ENCODE results near the genes TMX2, OR5B21, GLYATL2 and FAM111A.

DNA sequence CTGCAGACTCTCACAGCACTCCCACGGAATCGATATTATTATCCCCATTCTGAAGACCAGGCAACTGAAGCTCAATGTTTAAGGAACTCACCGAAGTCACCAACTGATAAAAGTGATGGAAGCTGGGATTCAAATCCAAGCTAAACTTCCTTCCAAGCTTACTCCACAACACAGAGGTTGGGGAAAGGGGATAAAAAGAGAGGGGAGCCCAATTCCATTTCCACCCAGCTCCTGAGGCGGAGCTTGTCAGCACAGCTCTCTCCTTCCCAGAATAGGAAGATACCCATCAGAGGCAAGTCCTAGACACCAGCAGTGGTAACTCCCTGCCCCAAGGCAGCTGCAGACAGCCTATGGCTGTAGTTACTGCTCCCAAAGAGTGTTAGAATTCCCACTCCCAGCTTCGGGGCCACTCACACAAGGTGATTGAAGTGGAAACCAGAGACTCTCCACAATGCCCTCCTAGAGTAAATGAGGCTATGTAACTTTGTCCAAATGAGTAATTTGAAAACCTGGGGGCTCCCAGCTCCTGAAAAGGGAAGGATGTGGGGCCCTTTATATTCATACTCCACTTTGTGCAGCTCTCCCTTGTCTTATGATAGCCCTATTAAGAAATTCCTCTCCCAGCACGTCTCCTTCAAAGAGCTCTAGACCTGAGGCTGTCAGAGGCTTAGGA, 2.3 kb downstream of the SLC43A1 start:
- RAMPAGE, total RNA: no peak

DNA sequence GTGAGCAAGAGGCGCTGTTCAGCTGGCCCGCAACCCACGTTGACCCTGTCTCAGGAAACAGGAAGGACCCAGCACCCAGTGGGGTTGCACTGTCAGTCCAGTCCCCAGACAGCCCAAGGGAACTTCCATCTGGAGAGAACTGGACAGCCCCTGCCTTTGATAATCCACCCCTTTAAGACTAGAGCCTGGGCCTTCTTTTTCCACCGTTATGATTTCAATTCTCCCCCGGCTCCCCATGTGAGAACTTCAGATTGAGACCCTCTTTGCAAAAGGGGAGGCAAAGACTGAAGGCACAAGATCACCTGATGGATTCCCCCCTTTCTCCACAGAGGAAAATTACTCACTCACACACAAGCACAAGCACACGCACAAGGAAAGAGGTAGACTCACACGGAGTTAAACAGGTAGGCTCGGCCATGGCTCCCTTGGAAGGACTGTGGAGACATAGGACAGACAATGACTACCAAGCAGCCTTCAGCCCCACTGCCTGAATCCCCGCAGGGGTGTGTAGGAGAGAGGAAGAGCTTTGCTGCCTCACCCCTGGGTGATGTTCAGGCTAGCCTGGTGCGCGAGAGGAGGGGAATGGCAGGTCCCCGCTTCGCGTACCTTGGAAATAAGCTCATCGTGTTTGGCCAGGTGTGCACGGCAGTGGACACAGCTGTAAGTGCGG, 3.2 kb downstream of the YPEL4 start:
- RAMPAGE, total RNA: no peak

- RAMPAGE, total RNA: no peak
Measured at GRCh38 chr11:57693637-57693983, 18.4 kb downstream of the MED19 start.

DNA sequence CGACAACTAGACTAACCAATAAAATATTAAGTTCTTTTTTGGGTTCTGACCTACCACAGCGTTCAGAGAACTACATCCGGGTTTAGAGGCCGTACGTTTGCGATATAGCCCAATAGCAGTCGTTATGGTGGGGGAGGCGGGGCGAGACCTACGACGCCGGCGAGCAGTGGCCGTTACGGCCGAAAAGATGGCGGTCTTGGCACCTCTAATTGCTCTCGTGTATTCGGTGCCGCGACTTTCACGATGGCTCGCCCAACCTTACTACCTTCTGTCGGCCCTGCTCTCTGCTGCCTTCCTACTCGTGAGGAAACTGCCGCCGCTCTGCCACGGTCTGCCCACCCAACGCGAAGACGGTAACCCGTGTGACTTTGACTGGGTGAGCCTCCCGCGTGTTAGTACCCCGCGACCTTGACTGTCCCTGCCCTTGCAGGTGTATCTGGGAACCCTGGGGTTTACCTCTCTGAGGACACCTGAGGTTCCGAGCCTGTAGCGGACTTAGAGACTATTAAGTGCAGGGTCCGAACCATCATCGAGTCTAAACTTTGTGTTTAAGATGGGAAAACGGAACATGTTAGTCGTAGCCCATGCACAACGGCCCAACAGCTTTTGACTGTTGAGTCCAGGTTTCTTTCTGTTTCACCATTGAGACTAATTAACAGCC, at the start of gene TMX2:
TMX2 (plus strand) TSS at position 162 of the 661 bp plus-strand sequence.
- RAMPAGE, total RNA: start-site peak on the plus strand centred at position 170 of the sequence, 35 bp wide, 96 and 381 reads in 2 replicates

- RAMPAGE, total RNA: no peak
Measured at GRCh38 chr11:57792821-57793519, 31.4 kb downstream of the CTNND1 start.

DNA sequence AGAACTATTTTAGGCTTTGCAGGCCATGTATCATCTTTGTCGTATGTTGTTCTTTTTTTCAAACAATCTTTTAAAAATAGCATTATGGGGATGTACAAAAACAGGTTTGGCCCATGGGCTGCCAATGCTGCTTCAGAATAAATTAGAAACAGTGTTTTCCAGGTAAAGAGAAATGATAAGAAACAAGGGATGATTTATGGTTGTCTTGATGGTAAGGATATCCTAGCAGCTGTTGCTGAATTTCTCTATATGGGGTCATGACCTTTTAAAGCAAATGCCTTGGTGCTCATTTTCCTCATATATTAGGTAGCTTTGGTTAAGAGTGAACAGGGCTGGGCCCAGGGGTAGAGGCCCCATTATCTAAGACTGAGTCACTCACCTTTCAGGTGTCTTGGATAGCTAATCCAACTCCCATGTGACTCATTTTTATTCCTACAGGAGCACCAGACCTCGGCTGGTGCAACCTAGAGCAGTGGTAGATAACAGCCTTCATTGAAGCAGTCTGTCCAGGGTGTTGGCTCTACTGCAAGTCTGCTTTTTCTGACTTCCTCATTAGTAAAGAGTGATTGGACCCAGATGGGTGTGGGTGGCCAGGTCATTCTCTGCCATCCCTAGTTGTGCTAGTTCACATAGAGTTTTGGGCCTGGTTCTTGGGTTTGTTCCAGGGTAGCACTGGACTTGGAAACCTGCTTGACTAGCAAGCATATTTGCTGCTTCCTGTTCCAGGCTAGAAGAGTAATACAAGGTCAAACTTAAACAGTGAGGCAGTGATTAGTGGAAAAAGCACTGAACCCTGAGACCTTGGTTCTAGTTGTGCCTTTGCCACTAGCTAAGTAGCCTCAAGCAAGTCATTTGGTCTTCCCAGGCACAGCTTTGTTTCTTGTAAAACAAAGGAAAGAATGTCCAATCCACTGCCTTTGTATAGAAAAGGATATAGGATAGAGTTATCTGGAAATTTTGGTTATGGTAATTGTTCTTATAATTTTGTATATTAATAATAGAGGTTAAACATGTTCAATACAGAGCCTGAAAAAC, 37.5 kb downstream of the CTNND1 start:
- RAMPAGE, total RNA: no peak

DNA sequence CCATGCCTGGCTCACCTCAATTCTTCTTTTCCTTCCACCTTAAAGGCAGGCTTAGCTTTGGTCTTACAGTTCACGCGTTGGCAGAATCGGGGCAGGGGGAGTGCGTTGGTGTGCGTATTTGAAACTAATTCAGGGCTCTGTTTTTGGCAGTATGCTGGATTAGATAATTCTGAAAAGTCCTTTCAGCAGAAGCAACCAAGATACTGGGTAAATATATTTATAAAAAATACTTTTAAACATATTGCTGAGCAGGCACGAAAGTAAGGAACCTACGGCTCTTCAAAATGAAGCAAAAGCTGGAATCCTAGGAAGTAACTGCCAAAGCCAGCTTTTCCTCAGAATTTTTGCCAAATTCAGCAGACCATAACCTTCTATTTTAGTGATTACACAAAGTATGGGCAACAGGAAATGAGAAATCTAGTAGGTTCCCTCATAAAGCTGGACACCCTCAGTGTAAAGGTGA, 60.6 kb downstream of the CTNND1 start:
- RAMPAGE, total RNA: no peak

DNA sequence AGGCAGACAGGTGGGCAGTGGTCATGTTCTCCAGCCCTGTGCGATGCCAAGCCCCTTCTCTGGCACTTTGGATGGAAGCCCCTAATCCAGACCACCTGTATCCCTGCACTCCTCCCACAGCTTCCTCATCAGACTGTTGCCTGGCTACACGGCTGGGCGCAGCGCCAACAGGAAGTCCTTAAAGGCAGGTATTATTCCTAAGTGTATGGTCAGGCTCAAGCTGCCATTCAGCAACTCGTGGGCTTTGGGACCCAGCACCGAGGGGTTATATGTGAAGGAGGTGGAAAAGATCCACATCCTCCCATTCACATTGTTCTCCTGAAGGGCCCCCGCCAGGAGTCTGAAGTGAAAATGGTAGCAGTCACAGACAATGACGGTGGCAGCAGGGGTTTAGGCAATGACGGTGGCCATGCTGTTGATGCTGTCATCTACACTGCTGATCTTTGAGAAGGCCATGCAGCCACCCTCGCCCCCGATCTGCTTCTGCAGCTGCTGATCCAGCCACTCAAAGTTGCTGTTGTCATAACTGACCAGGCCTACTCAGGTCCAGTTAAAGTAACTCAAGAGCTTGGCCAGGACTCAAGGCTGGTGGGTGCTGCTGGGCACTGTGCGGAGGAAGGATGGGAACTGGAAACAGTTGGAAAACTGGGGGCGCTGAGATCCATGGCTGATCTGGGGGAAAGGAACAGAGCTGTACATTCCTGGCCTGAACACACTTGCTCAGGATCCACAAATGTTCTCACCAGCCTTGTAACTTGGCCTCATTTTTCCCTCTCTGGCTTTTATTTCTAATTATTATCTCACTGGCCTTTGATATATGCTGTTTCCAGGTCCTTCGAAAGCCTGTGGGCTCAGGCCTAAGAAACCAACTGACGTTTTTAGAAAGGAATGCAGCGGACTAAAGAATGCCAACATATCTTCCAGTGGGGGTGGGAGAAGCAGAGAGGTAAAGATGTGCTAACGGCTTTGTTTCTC, 27.8 kb downstream of the OR6Q1 start:
- RAMPAGE, total RNA: no peak

DNA sequence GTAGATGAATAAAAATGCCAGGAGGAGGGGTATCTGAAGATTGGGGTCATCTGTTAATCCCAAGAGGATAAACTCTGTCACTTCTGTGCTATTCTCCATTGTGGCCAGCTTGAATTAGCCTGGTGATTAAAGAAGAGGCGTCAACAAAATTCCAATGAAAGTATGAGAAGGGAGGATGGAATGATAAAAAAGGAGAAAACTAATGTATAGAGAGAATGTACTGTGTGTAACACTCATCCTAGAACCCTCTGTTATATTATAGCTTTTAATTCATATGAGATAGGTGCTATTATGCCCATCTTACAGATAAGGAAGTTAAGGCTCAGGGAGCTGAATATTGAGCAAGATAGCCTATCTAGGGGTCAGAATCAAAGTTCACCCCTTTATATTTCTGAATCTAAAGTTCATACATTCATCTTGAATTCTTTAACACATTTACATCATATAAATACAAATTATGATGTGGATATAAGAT, at the start of gene OR5B21:
OR5B21 (minus strand) TSS at position 99 of the 475 bp plus-strand sequence.
- RAMPAGE, total RNA: no peak

DNA sequence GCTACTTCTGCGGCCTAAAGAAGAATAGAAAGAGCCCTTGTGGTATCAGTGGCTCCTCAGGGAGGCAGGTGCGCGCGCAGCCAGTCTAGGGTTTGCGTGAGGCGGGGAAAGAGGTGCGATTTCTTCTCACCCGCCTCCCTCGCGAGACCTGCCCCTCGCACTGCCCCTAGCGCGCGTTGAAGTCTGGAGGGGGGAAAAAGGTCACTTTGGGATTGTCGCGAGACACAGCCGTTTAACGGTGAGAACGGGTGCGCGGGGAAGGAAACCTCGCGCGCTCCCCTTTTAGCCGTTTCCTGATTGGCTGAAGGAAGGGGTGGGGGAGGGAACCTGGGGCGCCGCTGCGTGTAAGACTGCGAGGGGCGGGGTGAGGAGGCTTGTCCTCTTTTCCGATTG, 212 bp upstream of the ZFP91 start:
- RAMPAGE, total RNA: no peak

DNA sequence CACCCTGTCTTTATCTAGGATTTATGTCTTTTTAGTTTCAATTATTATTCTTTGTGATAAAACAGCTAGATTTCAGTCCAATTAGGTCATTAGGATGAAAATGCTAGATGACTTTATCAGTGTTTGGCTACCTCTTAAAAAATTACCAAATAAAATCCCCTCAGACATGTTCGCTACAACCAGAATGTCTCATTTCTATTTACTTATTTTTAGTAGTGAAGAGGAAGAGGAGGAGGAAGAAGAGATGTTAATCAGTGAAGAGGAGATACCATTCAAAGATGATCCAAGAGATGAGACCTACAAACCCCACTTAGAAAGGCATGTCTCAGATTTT, 11.8 kb upstream of the CNTF start:
- RAMPAGE, total RNA: no peak

DNA sequence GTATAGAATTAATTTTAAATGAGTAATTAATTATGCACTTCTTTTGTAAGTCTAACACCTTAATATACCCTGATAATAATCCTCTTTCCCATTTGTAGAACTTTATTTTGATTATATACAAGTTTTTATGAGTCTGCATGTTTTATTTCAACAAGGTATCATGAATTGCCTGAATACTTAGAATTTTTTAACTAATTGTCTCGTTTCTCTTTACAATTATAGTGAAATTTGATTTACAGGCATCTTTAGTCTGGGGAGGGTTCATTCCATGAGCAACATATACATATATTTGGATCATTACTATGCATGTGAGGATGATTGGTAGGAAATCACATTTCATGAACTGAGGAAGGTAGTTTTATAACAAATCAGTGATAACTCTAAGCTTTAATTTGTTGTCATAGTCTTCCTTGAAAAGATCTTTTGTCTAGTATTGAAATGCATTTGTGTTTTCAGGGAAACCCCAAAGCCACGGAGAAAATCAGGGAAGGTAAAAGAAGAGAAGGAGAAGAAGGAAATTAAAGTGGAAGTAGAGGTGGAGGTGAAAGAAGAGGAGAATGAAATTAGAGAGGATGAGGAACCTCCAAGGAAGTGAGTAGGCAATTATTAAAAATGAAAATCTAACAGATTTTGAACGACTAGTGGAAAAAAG, 11.2 kb upstream of the CNTF start:
- RAMPAGE, total RNA: no peak

- RAMPAGE, total RNA: no peak
Measured at GRCh38 chr11:58641363-58641755, 18.9 kb downstream of the CNTF start.

DNA sequence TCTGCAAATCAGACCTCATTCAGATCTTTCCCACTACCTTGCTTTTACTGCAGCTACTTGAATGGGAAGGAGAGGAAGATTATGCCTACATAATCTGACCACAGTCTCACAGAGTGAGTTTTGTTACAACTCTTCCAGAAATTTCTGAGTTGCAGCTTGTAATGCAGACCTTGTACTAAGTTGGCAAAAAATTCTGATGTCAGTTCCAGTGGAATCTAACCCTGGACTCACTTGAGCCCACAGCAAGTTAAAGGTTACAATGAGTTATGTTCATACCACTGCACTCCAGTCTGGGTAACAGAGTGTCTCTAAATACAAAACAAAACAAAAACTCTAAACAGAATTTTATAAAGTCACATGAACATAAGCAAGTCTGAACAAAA, 1.3 kb downstream of the GLYAT start:
- RAMPAGE, total RNA: no peak

DNA sequence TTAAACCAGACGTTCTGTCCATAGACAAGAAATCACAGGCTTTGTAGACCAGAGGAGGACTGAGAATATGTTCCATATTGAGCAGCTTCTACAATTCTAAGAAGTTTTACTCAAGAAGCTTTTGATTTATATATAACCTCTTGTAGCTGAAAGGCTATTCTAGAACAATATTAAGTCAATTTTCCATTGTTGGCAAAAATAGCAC, at the start of gene GLYATL2:
GLYATL2 (minus strand) TSS at position 101 of the 205 bp plus-strand sequence.
- RAMPAGE, total RNA: no peak

GRCh38 chr11:58941933-58942353, 2.7 kb downstream of the GLYATL1 start:
- RAMPAGE, total RNA: no peak

DNA sequence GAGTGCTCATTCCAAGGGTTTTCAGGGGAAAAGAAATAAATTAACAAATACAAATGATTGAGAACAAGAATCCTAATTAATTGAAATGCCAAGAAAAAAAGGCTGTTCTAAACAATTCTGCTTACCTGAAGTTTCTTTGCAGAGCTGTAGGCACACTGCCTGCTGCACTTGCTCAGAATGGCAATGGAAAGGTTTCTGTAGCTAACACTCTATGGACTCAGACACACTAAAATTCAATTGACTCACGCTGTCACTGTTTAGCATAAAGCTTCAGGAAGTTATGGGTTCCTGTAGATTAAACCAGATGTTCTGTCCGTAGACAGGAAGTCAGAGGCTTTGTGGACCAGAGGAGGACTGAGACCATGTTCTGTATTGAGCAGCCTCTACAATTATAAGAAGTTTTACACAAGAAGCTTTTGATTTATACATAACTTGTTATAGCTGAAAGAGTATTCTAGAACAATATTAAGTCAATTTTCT, 70.3 kb downstream of the GLYATL1 start:
- RAMPAGE, total RNA: no peak

GRCh38 chr11:59142409-59143815, at the start of gene FAM111A:
Gene FAM111A, plus strand, starts transcription at chr11:59142856.
- RAMPAGE, total RNA: start-site peak on the minus strand at chr11:59142680-59142773, 15 and 17 reads in 2 replicates; start-site peak on the plus strand at chr11:59143258-59143278, 24 and 36 reads in 2 replicates

GRCh38 chr11:59185991-59186789, 14.3 kb downstream of the DTX4 start:
- RAMPAGE, total RNA: no peak

DNA sequence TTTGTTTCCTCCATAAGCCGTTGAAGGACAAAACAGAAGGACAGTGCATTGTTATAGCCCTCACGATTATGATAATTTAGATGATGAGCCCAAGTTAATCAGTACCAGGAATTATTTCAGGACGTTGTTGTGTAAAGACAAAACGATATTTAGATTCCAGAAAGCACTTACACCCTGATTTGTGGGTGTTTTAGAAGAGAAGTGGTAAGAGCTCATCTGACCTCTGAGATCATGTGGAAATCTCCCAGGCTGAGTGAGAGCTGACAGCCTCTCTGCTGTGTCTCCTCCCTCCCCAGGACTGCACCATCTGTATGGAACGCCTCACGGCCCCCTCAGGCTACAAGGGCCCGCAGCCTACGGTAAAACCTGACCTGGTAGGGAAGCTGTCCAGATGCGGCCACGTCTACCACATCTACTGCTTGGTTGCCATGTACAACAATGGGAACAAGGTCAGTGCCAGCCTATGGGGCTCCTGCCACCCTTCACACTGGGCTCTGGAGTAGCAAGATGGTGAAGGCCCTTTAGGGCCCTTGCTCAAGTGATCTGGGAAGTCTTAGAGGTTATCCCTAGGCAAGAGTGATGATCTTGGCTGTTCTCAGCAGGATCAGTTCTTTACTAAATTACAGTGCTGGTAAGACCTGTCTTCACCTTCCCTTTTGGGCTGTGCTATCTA, 20.0 kb downstream of the DTX4 start:
- RAMPAGE, total RNA: no peak

Data from foreskin keratinocyte (primary cell).